Astrocyte (in vitro differentiated cells and primary cell): ENCODE data around the genes SHMT1 and EVPLL.

- PRO-cap: no peak
- RRBS, 2 experiments: no CpG with 5 or more reads among the region's 4 CpGs
Measured at GRCh38 chr17:18043828-18044292, 4.7 kb downstream of the GID4 start.

- PRO-cap: no peak
- RRBS, 2 experiments: no CpG with 5 or more reads among the region's 9 CpGs
Measured at GRCh38 chr17:18109228-18109694, 705 bp downstream of the MYO15A start.

- PRO-cap: no peak
- RRBS, 2 experiments: no CpG with 5 or more reads among the region's 7 CpGs
Measured at GRCh38 chr17:18182508-18182704, 1.2 kb upstream of the ALKBH5 start.

GRCh38 chr17:18208067-18209039, 17.1 kb upstream of the LLGL1 start:
- PRO-cap: no peak
- RRBS, 2 experiments: no CpG with 5 or more reads among the region's 25 CpGs

DNA sequence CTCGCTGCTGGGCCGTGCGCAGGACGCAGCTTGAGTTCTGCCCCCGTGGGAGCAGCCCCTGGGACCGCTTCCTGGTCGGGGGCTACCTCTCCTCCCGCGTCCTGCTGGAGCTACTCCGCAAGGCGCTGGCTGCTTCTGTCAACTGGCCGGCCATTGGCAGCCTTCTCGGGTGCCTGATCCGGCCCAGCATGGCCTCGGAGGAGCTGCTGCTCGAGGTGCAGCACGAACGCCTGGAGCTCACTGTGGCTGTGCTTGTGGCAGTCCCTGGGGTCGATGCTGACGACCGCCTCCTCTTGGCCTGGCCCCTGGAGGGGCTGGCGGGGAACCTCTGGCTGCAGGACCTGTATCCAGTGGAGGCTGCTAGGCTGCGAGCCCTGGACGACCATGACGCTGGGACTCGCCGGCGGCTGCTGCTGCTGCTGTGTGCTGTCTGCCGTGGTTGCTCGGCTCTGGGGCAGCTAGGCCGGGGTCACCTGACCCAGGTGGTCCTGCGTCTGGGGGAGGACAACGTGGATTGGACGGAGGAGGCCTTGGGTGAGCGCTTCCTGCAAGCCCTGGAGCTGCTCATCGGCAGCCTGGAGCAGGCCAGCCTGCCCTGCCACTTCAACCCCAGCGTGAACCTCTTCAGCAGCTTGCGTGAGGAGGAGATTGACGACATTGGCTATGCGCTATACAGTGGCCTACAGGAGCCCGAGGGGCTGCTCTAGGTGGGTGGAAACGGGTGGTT, 3.8 kb downstream of the MIEF2 start:
- PRO-cap: no peak
- RRBS, 2 experiments: 92% methylated on average over 5 of the region's 42 CpGs; no CpG with 5 or more reads in 1 of the 2 experiments

DNA sequence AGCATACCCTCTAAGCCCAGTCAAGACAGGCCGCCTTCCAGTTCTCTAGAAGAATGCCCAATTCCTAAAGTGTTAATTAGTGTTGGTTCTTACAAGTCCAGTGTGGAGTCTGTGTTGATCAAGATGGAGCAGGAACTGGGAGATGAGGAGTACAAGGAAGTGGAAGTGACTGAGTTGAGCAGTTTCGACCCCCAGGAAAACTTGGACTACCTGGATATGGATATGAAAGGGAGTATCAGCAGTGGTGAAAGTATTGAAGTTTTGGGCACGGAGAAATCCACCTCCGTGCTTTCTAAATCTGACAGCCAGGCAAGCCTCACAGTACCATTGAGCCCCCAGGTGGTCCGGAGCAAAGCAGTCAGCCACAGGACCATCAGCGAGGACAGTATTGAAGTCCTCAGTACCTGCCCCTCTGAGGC, 1.9 kb downstream of the SMCR8 start:
- PRO-cap: no peak
- RRBS, 2 experiments: no CpG with 5 or more reads among the region's 6 CpGs

- PRO-cap: unidirectional peak, minus-strand start at chr17:18363495
- RRBS, 2 experiments: 1 to 2% methylated on average over 19 to 22 of the region's 76 CpGs
Measured at GRCh38 chr17:18363095-18363933, at the start of gene SHMT1. Gene SHMT1, minus strand, starts transcription at chr17:18363550.

GRCh38 chr17:18377446-18378011, at the start of gene EVPLL:
Gene EVPLL, plus strand, starts transcription at chr17:18377778.
- PRO-cap: no peak
- RRBS, 2 experiments: no CpG with 5 or more reads among the region's 14 CpGs

- PRO-cap: no peak
- RRBS, 2 experiments: no CpG with 5 or more reads among the region's 4 CpGs
Measured at GRCh38 chr17:18865271-18865877, 7.4 kb downstream of the PRPSAP2 start.

GRCh38 chr17:18916443-18917690, 35.1 kb upstream of the SLC5A10 start:
- PRO-cap: no peak
- RRBS, 2 experiments: no CpG with 5 or more reads among the region's 21 CpGs

DNA sequence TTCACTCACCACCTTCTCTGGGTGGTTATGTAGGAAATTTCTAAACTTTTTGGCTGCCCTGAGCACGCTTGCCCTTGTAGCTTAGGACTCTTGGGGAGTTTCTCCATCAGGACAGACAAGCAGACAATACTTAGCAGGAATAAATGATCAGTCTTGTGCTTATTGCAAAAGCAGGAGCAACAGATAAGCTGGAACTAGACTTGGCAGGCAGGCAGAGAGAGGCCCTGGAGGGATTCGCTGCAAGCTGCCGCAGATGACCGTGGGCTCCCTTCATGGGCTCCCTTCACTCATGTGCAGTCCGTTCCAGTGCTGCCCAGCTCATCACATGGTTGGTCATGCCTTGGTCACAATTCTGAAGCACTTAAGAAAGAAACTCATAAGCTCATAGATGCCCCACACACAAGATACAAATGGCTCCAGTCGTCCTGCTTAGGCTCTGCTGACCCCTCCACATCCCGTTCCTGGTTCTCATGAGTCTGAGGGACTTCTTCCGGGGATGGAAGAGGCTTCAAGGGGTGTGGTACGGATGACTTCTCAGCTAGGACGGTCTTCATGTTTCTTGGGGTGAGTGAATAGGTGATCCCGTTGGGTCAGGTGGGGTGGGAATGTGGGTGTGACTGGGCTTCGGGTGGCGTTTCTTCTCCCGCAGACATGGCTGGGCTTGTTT, 2.3 kb upstream of the SLC5A10 start:
- PRO-cap: no peak
- RRBS, 2 experiments: no CpG with 5 or more reads among the region's 14 CpGs

DNA sequence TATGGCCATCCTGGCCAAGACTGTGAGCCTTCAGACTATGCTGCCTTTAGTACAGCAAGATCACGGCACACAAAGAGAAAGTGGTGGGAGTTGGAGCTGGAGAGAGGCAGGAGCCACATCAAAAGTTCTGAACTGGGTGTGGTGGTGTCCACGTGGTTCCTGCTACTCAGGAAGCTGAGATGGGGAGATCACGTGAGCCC, 3.6 kb downstream of the SLC5A10 start:
- PRO-cap: no peak
- RRBS, 2 experiments: no CpG with 5 or more reads among the region's 3 CpGs

DNA sequence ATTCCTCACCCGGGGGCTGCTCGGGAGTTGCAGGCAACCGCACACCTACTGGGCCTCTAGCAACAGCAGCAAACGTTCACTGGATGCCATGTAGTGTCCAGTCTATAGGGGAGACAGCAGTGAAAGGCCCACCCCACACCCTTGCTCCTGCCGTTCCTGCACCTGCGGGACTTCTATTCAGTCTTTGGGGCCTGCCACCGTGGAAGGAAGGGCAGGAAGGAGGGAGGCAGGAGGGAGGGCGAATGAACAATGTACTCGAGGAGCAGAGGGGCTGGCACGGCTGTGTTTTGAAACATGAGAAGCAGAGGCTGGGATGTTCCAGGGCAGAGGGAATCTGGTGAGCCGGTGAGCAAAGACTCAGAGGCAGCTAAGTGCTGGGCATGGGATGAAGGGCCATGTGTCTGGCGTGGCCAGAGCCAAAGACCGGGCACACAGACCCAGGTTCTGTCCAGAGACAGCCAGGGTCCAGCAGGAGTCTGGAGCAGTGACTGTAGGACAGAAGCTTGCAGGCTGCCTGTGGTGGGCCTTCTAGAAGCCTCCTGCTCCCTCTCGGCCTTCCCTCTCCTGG, 15.3 kb downstream of the SLC5A10 start:
- PRO-cap: no peak
- RRBS, 2 experiments: 29 to 34% methylated on average over 4 of the region's 14 CpGs

DNA sequence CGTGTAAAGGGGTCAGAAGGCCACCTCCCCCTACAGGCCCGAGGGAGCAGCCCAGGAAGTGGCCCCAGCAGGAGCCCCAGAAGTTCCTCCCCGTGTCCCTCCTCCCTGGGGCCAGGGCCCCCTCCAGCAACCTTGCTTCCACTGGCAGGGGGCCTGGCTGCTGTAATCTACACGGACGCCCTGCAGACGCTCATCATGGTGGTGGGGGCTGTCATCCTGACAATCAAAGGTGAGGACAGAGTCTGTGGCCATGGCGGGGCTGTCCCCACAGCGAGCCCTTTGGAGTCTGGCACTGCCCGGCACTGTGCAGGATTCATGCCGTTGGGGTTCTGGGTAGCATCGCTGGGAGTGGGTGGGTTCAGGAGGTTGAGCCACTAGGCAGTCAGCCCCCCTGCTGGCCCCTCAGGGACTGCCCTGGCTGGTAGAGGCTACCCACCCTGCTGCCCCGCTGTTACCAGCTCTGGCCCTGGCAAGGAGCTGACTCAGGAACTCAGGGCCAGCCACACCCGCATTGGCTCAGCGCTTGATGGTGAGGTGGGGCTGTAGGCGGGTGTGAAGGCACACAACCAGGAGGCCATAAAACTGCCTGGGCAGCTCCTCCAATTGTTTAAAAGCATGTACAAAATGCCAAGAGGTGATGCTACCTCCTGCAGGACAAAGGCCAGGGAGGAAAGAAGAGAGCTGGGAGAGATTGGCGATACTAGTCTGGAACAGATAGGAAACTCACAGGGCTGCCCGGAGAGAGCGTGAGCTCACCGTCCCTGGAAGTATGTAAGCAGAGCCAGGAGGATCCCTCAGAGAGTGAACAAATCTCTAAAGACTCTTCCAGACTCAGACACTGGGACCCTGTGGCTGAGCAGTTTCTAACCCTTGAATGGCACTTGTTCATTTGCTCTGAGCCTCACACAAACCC, 17.5 kb downstream of the SLC5A10 start:
- PRO-cap: no peak
- RRBS, 2 experiments: no CpG with 5 or more reads among the region's 19 CpGs

DNA sequence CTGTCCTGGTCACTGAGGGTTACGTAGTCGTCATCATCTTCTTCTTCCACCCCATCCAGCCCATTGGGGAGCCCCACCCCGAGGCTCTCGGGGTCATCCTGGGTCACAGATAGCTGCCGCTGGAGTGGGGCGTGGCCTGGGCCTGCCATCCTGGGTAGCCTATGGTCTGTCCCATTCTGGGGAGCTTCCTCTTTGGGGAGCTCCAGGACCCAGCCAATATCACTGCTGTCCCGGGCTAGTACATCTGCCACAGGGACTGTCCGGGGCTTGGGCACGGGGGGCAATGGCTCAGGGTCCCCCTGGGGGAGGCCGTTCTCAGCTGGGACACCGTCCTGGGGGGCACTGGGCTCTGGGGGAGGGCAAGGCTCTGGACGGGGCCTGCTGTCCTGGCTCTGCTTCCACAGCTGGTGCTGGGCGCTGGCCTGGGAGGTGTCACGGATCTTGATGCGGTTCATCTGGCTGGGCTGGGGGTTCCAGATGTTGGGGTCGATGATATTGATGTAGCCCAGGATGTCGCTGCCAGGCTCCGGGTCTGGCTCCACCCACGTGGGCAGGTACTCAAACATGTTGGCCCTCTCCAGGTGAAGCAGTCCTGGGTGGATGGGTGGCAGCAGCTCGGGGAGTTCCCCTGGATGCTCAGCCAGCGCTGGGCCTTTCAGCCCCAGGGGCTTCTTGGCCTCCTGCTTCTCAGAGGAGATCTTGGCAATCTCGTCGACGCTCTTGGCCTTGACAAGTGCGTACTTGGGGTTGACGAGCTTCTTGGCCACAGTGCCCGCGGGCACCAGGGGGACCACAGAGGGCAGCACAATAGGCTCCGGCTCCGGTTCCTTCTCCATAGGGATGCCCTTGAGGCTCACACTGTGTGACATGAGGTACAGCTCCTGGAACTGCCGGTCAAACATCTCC, 26.2 kb downstream of the SLC5A10 start:
- PRO-cap: no peak
- RRBS, 2 experiments: 76 to 79% methylated on average over 2 of the region's 31 CpGs

DNA sequence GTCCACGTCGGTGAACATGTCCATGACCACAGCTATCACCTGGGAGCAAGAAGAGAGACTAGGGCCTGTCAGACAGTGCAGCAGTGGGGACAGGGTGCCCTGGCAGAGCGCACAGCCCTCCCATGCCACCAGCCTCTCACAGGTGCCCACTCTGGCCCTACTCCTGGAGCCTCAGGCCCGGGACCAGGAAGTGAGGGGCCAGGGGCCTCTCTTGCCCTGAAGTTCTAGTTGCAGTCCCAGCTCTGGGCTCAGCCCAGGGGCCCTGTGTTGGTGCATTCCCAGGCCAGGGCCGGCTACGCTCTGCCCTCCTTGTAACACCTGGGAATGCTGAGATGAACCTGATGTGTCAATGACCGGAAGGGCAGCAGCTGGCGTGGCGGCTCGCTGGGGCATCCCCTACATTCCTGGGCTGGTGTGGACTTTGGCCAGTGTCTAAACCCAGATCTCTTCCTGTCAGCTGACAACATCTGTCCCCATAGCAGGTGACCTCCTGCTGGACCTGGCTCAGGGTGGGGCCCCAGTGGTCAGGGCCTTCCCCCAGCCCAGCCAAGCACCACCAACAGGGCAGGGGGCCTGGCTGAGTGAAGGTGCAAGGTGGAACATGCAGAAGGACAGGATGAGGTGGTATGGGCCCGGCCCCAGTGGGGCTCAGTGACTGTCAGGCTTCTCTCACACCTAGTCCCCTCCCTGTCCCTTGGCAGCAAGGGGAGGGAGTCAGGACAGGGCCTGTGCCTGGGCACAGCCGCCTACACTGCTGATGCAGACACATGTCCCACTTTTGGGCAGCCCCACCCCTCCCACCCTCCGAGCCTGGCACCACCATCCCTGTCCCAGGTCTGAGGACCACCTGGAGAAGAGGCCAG, 16.0 kb downstream of the FAM83G start:
- PRO-cap: no peak
- RRBS, 2 experiments: no CpG with 5 or more reads among the region's 13 CpGs

GRCh38 chr17:18994015-18994587, 10.5 kb downstream of the FAM83G start:
- PRO-cap: no peak
- RRBS, 2 experiments: 60% methylated on average over 1 of the region's 14 CpGs; no CpG with 5 or more reads in 1 of the 2 experiments

DNA sequence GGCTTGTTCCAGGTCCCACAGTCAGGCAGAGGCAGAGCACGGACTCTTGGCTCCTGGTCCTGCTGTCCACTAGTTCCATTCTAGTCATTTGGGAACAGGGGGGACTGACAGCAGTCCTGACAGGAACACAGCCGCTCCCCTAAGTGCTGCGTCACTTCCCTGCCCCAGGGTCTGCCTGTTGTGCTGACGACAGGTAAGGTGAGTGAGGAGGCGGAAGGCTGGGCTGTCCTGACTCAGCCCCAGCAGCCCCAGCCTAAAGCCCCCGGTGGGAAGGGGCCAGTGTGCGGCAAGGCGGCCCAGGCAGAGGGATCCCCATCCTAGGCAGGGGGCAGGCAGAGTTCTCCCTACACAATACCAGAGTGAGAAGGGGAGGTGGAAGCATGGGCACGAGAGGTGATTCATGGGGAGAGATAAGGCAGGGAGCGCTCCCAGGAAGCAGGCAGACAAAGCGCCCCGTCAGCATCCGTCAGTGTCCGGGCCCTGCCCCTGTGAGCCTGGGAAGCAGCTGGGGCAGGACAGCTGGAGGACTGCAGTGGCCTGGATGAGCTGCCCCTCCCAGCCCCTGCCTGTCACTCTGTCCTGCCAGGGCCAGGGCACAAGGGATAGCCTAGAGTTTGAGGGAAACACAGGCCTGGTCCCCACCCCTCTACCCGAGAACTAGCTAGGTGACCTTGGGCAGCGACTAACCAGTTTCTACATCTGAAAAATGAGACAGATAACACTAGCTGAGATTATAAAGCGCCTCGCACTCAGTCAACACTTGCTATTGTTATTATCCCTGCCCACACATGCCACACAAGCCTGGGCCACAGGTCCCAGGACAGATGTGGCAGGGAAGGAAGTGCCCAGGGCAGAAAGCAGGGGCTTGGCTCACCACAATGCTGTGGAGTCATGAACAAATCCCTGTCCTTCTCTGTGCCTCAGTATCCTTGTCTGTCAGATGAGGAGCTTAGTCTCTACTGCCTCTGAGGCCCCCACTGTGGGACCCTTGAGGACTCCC, 3.9 kb downstream of the FAM83G start:
- PRO-cap: no peak
- RRBS, 2 experiments: no CpG with 5 or more reads among the region's 18 CpGs

GRCh38 chr17:19003664-19004628, 618 bp downstream of the FAM83G start:
- PRO-cap: bidirectional peak, plus-strand start at chr17:19004325, minus-strand start at chr17:19004171; bidirectional peak, plus-strand start at chr17:19004736, minus-strand start at chr17:19004450
- RRBS, 2 experiments: under 1 to 3% methylated on average over 20 to 28 of the region's 75 CpGs

GRCh38 chr17:19187943-19188617, 49.1 kb upstream of the EPN2 start:
- PRO-cap: unidirectional peak, plus-strand start at chr17:19187994; unidirectional peak, plus-strand start at chr17:19188016
- RRBS, 2 experiments: no CpG with 5 or more reads among the region's 45 CpGs